Cytotoxic T cell (primary cell): ENCODE results near the gene UBE2M.

GRCh38 chr19:58470784-58471273 lies 3.9 kb downstream of the ZNF324 start:
- PRO-cap, 2 experiments = no peak in any of the 2 experiments

DNA sequence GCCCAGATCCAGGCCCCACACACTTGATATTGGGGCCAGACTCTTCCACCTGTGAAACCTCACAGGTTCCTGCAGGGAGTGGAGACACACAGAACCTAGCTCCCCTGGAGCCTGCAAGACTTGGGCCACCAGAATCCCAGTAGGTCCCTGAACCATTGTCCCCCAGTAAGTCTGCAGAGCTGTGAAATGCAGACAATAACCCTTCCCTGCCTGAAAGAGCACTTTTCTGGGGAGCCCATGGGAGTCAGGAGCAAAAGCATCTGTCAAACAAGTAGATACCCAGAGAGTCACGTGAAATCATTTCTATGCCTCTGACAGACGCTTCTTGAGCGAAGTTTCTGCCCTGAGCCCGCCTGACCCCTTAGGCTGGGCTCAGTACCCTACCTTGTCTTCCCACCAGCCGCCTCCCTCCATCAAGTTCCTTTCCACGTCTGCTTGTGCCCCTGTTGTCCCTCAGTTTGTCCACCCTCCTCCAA lies 2.1 kb upstream of the ZNF446 start:
- PRO-cap, 2 experiments = no peak in any of the 2 experiments

DNA sequence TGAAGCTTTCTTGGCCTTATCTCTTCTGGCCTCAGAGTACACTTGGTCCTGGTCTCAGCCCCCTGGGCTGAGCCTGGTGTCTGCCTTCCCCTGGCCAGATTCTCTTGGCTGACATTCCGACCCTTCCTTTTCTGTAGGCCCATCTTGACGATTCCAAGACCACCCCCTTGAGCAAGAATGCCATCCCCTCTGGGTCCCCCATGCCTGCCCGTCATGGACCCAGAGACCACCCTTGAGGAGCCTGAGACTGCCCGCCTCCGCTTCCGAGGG lies 825 bp downstream of the ZNF446 start:
- PRO-cap, 2 experiments = no peak in any of the 2 experiments

GRCh38 chr19:58497640-58498206 lies 14.1 kb downstream of the SLC27A5 start:
- PRO-cap, 2 experiments = no peak in any of the 2 experiments

GRCh38 chr19:58509803-58510494 lies 1.8 kb downstream of the SLC27A5 start:
- PRO-cap, 2 experiments = no peak in any of the 2 experiments

GRCh38 chr19:58537776-58539154 lies 5.6 kb upstream of the TRIM28 start:
- PRO-cap, 2 experiments = no peak in any of the 2 experiments

GRCh38 chr19:58547287-58548243 lies 3.7 kb downstream of the TRIM28 start:
- PRO-cap, 2 experiments = no peak in any of the 2 experiments

GRCh38 chr19:58558090-58559081 lies at the start of gene UBE2M:
TSS of gene UBE2M (minus strand) at chr19:58558611.
- PRO-cap, 2 experiments = peak in 2 of 2 experiments; most common plus-strand start chr19:58558376 (in 2); most common minus-strand start chr19:58558353 (in 2)

GRCh38 chr19:58570898-58571597 lies 2.1 kb downstream of the MZF1 start:
- PRO-cap, 2 experiments = no peak in any of the 2 experiments